SP-49 (cell line): ENCODE measurements around a stretch of chr15.

- PRO-cap = no peak
These were observed 106.0 kb downstream of the PGPEP1L start for GRCh38 chr15:98901392-98902111.

DNA sequence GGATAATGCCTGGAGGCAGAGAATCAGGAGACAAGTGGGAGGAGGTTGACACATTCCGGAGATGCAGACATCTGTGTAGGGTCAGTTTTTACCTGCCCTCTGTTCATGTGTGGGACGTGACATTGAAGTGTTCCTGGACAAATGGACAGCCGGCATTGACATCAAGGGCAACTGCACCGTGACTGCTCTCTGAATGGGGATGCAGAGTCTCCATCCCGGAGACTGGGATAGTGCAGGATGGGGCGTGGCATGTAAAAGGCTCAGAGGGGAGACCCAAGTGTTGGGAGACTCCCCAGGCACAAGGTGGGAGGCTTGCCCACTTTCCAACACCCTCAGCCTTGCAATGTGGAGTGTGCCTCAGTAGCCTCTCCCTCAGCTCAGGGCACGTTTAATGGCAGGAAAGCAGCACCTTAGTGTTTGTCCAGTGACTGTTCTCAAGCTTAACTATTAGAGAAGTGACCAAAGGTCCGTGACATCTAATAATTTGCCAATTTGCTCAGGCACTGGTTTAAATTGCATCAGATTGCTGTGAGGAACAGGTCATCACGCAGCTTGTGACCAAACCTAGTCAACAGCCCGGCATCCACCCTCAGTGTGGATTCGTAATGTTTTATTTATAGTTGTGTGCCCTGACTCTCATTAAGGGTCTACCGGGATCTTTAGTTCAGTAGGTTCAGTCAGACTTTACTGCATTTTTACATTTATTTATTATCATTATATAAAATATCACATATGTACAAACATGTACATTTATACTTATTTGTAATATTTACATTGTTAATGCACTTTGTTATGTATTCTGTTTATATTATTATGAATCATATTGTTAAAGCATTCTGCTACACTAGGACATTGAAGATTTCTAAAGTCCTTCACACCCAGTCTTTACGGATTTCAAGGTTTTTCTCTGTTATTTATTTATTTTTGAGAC, 46.3 kb upstream of the PGPEP1L start:
- PRO-cap = no peak

DNA sequence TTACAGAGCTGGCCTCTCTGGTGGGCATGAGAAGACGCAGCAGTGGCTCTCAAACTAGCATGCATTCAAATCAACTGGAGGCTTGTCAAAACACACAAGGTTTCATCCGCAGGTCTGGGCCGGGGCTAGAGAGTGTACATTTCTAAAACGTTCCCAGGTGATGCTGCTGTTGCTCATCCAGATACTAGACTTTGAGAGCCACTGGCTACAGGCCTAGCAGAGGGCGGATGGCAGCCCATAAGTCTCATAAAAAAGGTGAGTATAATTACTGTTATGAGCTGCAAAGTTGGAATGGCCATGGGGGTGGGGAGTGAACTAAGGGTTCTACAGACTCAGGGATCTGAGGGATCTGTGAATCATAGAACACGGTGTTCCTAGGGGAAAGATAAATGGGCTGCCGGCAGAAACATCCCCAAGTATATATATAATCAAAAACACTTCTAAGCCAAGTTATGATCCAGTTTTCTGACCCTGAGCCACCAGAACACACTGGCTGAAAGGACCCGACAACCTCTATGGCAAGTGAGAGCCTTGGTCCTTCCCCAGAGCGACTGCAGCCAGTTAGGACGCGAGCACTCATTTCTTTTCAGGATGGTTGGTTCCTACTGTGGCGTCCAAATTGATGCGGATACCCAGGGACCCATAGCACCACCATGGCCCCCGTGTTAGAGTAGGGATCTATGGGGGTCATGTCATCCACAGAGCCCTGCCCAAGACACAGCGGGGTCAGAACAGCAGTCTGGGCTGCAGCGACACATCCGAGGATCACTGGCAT, 7.9 kb upstream of the SYNM start:
- PRO-cap = no peak

DNA sequence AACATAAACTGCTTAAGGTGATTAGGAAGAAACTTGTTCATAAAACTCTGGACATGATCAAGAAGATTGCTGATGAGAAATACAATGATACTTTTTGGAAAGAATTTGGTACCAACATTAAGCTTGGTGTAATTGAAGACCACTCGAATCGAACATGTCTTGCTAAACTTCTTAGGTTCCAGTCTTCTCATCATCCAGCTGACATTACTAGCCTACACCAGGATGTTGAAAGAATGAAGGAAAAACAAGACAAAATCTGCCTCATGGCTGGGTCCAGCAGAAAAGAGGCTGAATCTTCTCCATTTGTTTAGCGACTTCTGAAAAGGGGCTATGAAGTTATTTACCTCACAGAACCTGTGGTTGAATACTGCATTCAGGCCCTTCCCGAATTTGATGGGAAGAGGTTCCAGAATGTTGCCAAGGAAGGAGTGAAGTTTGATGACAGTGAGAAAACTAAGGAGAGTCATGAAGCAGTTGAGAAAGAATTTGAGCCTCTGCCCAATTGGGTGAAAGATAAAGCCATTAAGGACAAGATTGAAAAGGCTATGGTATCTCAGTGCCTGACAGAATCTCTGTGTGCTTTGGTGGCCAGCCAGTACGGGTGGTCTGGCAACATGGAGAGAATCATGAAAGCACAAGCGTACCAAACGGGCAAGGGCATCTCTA, 7.8 kb downstream of the LRRC28 start:
- PRO-cap = no peak

DNA sequence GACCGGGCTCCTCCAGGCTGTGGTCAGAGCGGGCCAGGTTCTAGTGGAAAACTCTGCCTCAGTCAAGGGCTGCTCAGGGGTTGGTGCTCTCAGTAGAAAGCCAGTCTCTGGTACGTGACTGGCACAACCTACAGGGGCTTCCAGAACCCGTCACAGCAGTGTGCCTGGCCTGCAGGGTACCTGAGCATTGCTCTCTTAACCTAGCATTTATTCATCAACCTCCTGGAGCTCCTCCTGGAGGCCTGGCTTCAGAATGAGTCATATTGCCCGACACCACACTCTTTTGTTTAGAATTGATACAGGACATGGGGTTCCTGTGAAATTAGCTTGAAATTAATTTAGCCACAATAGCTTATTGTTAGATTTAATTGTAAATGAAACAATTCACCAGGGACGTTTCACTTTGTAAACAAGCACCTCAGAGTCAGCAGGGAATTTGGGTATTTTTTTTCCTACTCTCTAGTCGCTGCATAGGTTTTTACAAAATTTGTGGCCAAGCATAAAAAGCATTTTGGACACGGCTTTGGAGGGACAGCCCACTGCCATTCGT, 61.0 kb upstream of the MEF2A start:
- PRO-cap = bidirectional peak, plus-strand start at position 207 of the sequence, minus-strand start at position 162 of the sequence

DNA sequence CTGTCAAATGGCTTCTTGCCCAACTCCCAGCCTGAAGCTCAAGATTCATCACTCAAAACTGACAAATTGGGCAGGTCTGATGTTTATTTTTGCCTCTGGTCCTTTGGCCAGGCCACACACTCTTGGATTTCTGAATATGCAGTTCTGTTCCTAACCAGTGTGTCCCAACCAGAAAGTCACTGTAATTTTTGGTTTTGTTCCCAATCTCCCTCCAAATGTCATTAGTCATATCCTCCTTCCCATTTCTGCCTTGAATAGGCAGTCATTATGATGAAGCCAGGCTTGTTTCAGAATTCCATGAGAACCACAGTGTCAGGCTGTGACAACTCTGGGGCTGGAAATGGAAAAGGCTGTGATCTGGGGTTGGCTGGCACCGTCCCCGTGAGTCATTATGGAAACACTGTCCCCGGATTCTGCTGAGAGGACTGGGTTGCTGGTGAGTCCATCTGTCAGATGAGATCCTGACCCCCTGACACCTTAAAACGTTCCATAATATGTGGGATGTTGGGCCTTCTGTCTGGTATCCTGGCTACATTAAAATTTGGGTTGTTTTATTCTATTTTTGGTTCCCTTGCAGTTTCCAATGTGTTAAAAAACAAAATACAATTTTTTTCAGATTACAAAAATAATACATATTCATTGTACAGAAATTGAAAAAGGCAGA, 29.1 kb upstream of the MEF2A start:
- PRO-cap = no peak

GRCh38 chr15:99564666-99565156, 1.1 kb upstream of the MEF2A start:
- PRO-cap = no peak

DNA sequence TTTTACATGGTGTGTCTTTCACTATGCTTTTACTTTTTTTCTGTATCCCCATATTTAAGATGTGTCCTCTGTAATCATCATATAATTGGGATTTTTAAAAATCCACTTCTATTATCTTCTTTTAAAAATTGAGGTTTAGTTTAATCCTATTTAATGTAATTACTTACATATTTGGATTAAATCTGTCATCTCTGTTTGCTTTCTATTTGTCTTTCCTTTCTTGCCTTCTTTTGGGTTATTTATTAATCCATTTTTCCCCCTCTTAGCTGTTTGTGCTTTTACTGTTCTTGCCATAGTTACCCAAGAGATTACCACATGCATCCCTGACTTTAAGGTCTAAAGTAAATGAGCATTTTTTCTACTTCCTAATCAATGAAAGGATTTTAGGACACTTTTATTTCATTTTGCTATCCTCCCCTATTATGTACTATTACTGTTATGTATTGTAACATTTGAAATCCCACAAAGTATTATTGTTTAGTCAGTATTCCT, 62.5 kb downstream of the MEF2A start:
- PRO-cap = no peak

GRCh38 chr15:99633751-99634502, 68.1 kb downstream of the MEF2A start:
- PRO-cap = no peak

GRCh38 chr15:99682815-99683635, 50.2 kb downstream of the LYSMD4 start:
- PRO-cap = no peak

GRCh38 chr15:99707903-99708303, 25.3 kb downstream of the LYSMD4 start:
- PRO-cap = no peak

DNA sequence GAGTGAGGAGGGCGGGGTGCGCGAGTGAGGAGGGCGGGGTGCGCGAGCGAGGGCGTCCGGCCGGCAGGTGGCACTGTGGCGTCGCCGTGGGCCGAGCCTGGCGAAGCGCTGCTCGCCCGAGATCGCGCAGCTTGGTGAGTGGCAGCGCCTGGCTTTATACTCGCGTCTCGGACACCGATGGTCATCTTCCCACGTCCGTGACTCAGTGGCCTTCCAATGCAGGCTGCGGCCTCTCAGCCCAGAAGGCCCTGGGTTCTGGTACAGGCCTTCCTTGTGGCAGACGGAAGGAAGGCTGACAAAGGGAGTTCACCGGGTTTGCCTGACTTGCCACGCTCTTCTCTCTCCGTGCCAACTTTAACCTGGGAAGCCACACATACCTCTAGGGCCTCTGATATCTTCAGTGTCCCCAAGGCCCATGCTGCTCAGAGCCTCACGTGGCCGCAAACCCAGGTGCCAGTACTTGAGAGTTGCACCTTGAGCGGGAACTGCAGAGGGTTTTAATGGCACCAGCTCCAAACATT, 195.2 kb upstream of the LYSMD4 start:
- PRO-cap = no peak

- PRO-cap = no peak
These were observed 5.2 kb downstream of the LINS1 start for GRCh38 chr15:100596680-100597347.

DNA sequence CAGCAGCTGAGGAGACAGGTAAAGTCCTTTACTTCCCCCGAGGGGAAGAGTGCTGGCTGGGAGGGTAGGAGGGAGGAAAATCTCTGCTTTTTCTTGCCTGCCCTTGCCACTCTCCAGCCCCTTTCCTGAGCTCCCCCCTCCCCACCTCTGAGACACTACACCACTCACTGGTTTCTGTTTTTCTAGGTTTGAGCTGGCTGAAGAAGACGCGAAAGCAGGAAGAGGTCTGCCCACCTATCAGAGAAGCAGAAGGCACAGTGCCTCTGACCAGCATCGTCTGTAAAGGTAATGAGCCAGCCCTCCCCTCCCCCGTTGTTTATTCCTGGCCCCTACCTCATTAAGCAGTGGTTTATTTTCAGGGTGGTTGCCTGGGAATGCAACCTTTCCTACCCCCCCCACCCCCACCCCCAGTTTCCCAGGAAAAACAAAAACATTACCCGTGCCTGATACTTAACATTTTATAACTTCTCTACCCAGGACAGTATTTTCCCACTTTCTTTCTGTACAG, 694 bp downstream of the ASB7 start:
- PRO-cap = unidirectional peak, minus-strand start at position 176 of the sequence

DNA sequence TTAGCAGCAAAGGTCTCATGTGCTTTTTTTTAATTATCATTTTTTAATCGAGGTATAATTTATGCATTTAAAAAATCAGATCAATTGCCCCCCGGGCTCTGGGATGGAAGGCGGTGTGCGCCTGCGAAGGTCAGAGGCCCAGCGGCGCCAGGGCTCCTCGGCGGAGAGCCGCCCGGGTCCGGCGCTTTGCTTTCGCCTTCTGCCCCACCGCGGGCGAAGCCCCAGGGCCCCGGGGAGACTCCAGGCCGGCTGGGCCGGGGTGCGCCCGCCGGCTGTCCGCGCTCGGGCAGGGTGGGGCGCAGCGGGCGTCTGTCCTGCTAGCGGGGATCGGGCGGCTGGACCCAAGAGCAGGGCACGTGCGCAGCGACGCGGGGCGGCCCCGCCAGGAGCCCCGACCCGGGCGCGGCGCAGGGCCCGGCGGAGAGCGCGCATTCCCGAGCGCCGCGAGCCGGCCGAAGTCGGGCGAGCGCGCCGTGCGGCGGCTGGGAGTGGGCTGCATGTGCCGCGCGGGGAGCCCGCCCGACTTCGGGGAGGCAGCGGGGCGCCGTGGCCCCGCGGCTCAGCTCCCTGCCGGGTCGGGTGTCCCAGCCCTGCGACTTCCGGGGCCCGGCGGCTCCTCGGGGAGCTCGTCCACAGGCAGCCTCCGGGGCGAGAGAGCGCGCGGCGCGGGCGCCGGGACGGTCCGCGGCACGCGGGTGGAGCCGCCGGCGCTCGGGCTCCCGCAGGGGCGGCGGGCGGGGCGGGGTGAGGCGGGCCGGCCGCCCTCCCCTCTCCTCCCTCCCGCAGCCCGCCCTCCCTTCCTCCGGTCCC, 480 bp upstream of the ALDH1A3 start:
- PRO-cap = no peak

DNA sequence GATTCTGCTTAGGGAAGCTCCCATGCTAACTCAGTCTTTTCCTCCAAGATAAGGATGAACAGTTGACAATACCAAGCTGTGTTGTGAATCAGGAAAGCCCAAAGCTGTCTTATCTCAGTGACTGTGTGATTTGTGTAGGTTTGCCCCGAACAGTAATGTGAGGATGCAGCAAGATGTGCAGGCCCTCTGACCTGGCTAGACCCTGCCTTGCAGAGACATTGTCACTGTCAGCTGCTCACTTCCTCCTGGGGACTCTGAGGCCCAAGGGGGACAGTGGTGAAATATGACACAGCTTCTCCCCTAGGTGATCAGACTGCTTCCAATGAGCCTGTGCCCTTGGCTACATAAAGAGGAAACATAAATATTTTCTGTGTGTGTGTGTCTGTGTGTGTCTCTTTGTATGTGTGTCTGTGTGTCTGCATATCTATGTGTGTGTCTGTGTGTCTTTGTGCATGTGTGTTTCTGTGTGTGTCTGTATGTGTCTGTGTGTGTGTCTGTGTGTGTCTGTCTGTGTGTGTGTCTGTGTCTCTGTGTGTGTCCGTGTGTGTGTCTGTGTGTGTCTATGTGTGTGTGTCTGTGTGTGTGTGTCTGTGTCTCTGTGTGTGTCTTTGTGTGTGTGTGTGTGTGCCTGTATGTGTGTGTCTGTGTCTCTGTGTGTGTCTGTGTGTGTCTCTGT, 21.7 kb downstream of the LRRK1 start:
- PRO-cap = no peak

DNA sequence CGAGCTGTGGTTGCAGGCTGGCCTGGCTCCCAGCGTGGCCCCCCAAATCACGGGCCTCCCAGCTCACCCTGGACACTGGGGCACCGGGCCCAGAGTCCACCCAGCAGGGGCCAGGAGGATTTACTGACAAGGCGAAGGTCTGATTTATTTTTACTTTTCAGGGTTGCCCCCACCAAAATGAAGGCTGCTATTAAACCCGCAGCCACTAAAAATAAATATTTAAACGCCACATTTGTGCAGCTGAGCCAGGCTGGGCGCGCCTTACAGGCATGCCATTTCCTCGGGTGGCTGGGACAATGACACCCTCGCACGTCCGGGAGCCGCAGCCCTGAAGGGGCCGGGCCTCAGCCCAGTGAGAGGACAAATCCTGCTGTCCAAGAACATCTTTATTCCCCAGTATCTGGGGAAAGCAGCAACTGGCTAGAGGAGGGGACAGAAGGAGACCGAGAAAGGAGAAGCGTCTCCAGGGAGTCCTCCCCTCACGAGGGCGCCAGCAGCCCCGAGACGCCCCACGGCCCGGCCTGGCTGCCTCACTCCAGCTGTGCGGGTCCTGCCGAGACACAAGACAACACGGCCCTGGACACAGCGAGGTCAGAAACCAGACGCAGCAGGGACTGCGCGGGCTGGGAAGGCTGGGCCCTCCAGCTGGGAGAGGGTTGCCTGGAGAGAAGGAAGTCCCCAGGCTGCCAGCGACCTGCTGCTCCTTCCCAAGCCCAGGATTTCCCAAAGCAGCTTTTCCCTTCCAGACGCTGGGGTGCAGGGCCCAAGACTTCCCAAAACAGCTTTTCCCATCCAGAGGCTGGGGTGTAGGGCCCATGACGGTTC, 130.3 kb downstream of the CHSY1 start:
- PRO-cap = unidirectional peak, plus-strand start at position 533 of the sequence

DNA sequence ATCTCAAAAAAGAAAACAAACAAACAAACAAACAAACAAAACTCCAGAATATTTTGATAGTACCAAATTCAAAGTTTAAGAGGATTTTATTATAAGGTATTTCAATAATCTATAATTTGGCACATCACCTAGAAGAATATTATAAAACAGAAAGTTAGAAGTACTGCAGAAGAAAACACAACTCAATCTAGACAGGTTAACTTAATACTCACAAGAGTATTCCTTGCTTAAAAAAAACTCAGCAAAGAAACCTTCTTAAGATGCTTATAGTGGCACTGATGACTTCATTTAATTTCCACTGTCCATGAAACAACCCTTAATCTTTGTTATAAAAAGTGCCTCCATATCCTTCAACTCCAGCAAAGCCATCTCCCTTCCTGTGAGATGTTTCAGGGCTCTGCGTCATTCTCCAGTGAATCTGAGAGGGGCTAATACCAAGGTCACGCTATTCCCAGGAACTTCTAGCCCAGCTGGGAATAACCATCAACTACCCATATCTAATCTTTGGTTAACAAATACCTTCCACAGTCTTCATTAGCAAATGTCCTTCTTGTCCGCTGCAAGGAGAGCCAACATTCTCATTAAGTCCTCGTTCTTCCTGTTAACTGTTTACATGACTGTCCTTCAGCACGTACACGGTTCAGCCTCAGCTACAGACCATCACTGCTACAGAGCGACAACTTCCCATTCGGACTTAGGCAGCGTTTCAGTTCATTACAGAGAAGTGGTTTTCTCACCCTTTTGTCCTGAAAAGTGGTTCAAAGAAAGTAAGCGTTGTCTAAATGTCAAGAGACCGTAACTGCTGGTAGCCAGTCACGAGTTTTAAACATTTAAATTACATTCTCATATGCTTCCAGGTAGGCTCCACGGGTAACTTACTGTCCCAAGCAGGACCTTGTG, 64.1 kb downstream of the CHSY1 start:
- PRO-cap = no peak

GRCh38 chr15:101188601-101189688, 62.9 kb downstream of the CHSY1 start:
- PRO-cap = no peak

DNA sequence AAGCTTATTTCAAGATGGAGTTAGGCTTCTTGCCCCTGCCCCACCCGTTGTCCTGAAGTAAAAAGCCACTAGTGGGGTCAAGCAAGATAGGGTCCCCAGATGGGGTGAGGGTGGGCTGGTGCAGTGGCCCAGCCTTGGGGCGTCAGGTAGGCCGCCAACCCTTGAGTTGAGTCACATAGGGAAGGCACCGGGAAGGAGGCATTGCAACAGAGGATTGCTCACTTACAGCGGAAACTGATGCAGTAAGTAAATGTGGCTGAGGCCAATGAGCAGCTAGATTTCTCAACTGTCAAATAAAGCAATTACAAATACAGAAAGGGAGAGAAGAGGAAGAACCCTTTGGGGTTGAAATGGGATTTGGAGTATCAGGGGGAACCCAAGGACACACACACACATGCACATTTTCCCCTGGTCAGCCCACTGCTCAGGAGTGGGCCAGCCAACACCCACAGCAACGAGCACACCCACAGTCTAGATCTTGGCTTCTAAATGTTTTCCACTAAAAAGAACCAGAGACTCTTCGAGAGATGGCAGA, 44.0 kb downstream of the CHSY1 start:
- PRO-cap = no peak